NCI-H460 (cell line): Measurements from ENCODE around the genes MRPS2, TMEM250 and INPP5E.

DNA sequence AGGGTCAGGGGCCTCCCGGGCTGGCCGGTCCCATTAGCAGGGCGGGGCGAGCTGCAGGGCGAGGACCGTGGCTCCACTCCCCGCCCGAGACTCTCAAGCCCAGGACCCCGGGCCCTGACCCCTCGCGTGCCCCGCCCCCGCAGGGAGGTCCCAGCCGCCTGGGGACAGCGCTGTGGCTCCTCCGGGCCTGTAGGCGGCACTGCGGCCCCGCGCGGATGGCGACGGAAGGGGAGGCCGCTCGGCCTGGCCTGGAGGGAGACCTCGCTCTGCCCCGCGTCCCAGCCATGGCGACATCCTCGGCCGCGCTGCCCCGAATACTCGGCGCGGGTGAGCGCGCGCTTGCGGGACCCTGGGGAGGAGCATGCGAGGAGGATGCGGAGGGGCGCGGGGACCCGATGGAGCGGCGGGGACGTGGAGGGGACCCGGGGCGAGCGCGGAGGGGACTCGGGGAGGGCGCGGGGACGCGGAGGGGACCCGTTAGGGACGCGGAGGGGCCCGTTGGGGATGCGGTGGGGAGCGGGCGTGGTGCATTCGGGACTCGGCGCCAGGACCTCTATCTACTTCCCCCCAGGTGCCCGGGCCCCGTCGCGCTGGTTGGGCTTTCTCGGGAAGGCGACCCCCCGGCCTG is at the start of gene MRPS2:
Gene MRPS2 (plus strand): TSS at position 256 of the 628 bp plus-strand sequence.
RAMPAGE:
- cytosol, long total RNA: start-site peak on the plus strand centred at position 257 of the sequence, 61 bp wide, 3,604 and 150 reads in 2 replicates
- long total RNA: start-site peak on the plus strand centred at position 253 of the sequence, 58 bp wide, 1,172 and 132 reads in 2 replicates
- nucleus, long total RNA: start-site peak on the plus strand centred at position 255 of the sequence, 54 bp wide, 1,886 and 699 reads in 2 replicates

DNA sequence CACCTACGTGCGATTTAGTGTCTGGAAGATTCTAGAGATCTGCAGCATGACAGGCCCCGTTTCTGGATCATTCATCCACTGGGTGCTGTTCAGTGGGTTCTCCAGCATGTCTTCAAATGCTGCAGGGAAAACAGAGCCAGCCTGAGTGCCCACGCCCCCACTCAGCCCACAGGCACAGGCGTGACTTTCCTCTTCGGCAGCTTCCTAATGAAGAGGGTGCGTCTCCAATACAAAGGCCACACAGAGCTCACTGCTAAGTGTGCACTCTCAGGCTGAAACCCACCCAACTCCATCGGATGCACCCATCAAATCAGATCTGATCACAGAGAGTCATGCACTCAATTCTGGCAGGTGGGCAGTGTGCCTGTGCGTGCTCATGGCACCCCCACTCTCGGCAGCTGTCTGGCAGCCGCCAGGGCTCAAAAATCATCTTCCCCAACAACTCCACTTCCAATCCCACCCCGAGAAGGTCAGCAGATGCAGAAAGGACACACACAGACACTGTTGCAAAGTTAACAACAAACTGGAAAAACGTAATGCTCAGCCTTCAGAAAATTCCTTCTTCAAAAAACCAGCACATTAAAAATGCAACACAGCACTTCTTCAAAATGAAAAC is 26.2 kb upstream of the CAMSAP1 start:
RAMPAGE:
- cytosol, long total RNA: no peak
- long total RNA: no peak
- nucleus, long total RNA: no peak

DNA sequence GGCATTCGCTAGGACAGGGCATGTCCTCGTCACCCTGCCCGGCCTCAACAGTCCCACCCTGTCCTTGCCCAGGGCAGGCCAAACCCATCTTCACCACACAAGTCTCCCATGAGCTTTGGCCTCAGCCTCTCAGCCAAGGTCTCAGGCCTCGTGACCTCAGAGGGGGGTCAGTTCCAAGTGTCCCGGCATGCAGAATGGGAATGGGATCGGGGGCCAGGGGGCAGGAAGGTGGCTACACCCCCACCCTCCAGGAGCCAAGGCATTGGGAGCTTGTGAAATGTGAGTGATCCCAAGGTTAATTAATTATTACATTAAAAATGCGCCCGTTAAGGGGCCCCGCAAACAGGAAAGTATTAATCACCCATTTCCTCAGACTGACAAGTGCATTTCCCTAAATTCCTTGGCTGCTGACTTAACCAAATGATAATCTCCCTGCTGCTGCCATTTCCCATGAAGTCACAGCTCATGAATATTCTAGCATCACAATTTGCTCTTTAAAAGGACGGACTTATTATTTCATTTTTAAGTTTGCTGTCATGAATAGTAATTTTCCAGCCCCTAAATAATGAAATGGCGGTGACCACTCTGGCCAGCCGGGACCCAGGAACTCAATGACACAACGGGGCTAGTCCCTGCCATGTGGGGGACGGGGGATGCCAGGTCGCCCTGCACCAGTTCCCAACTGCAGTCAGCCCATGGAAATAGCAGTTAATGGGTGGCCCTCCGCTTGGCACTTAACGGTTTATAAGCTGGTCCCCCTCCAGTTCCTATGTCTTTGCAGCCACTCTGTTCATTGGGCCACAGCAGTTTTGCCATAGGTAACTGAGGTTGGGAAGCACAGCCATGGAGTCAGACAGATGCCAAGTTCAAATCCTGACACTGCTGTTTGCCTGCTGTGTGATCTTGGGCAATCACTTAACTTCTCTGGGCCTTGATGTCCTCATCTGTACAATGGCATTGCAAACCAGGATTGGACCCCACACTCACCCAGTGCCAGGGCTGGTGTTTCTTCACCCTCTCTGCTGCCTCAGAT is 8.2 kb upstream of the UBAC1 start:
RAMPAGE:
- cytosol, long total RNA: no peak
- long total RNA: no peak
- nucleus, long total RNA: no peak

RAMPAGE:
- cytosol, long total RNA: no peak
- long total RNA: no peak
- nucleus, long total RNA: no peak
Observed at GRCh38 chr9:135978767-135979681, 17.9 kb upstream of the UBAC1 start.

DNA sequence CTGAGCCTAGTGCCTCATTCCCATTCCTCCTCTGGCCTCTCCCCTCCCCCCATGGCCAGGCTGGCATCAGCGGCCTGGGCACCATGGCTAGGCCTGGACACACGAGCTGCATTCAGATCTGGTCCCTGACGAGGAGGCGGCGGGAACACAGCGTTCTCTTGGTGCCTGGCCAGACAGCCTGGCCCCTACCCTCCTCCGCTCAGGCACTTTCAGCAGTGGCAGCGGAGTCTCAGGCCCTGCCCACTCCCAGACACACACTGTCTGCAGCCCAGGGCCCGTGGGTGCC is 19.7 kb upstream of the UBAC1 start:
RAMPAGE:
- cytosol, long total RNA: no peak
- long total RNA: no peak
- nucleus, long total RNA: no peak

DNA sequence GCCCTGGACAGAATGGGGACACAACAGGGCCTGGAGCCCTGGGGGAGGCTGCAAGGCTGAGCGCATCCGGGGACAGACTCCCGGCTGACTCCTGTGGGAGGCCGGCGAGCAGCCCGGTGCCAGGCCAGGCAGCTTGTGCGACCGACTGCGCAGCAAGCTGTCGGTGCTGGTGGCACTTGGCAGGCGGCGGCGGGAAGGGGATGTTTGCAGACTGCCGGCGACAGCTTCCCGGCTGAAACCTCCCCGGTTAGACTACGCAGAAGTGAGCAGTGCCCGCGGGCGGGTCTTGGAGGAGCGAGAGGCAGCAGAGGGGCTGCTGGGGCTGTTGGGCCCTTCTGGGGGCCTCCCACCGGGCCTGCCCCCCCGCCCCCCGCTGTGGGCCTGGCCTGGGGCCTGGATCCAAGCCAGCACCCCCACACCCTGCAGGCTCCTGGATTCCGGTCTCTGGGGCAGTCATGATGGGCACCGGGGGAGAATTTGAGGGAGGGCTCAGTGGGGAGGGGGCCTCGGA is 28.8 kb upstream of the UBAC1 start:
RAMPAGE:
- cytosol, long total RNA: no peak
- long total RNA: no peak
- nucleus, long total RNA: no peak

DNA sequence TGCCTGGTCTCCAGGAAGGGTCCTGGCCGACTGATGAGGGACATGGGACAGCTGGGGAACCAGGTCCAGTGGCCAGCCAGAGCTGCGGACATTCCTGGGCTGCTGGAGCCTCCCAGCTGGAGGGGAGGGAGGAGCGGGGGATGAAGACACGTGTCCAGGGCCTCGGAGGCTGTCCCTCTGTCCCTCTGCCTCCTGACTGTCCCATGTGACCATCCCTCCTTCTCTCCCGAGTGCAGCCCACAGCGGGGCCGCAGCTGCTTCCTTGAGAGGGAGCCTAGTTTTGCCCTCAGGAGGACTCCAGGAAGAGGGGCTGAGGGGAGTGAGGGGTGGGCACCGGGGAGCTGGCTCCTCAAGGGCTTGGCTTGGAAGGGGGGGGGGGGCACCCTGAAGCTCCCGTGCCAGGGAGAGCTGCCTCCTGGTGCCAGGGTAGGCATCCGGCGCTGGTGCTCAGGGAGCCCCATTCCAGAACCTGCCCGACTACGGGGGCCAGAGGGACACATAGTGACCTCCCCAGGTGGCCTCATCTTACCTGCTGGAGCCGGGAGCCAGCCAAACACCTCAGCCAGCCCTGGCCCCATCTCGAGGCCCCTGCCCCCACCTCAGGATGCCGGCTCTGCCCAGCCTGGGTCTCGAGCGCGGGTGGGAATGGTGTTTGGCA is 41.9 kb upstream of the UBAC1 start:
RAMPAGE:
- cytosol, long total RNA: no peak
- long total RNA: no peak
- nucleus, long total RNA: no peak

GRCh38 chr9:136052961-136053451 is 42.1 kb downstream of the NACC2 start:
RAMPAGE:
- cytosol, long total RNA: no peak
- long total RNA: no peak
- nucleus, long total RNA: no peak

RAMPAGE:
- cytosol, long total RNA: no peak
- long total RNA: no peak
- nucleus, long total RNA: no peak
Observed at GRCh38 chr9:136075690-136076556, 19.2 kb downstream of the NACC2 start.

DNA sequence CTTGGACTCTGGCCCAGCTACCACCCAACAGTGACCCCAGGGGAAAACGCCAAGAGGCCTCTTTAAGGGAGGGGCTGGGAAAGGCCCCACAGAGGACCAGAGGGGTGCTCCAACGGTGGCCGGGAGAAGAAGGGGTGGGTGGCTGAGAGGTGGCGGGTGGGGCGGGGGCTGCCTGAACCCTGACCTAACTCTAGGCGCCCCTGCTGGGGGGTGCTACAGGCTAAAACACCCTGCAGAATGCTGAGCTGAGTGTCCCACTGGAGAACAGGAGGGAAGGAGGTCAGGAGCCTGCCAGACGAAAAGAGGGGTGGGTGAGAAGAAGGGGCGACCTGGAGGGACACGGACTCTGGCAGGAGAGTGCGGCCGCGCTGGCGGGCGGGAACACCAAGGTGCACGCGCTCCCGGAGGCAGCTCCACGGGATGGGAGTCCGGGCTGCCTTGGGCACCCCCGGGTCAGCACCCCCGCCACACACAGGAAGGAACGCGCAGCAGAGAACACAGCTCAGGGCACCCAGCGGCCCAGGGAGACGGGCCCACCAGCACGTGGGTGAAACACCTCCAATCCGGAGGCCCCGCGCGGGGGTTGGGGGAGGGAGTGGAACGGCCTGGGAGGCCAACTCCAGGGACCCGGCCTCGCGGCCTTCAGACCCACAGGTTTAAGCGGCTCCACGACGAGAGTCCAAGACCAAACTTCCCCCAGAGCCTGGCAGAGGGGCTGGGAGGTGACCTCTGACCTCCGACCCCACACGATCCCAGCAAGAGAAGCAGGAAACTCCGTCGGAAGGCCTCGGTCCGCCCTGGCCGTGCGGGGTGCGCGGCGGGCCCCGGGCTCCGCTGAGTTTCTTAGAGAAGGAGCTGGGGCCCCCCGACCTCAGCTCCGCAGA is 1.2 kb downstream of the NACC2 start:
RAMPAGE:
- cytosol, long total RNA: no peak
- long total RNA: no peak
- nucleus, long total RNA: no peak

GRCh38 chr9:136114446-136115301 is 4.0 kb downstream of the TMEM250 start:
RAMPAGE:
- cytosol, long total RNA: no peak
- long total RNA: no peak
- nucleus, long total RNA: no peak

GRCh38 chr9:136118744-136119129 is at the start of gene TMEM250:
Gene TMEM250, minus strand, starts transcription at chr9:136118875.
RAMPAGE:
- cytosol, long total RNA: no peak
- long total RNA: no peak
- nucleus, long total RNA: no peak

RAMPAGE:
- cytosol, long total RNA: no peak
- long total RNA: no peak
- nucleus, long total RNA: no peak
Observed at GRCh38 chr9:136244310-136245019, 1.1 kb downstream of the QSOX2 start.

DNA sequence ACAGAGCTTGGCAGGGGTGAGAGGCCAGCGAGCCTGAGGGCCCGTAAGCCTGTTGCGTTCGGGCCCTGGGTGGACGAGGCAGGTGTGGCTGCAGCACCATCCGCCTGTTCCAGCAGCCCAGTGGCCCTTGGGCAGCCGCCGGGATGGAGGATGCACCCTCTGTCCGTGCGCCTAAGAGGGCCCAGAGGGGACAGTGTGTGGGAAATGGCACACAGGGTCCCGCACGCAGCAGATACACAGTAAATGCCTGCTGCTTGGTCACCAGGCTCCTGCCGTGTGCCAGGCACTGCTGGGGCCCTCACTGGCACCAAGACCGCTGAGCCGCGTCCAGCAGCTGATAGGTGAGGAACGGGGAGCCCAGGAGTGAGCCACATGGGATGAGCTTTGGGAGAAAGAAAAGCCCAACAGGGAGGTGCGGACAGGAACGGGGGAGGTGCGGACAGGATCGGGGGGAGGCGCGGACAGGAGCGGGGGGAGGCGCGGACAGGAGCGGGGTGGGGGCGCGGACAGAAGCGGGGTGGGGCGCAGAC is 16.4 kb downstream of the GPSM1 start:
RAMPAGE:
- cytosol, long total RNA: no peak
- long total RNA: no peak
- nucleus, long total RNA: no peak

DNA sequence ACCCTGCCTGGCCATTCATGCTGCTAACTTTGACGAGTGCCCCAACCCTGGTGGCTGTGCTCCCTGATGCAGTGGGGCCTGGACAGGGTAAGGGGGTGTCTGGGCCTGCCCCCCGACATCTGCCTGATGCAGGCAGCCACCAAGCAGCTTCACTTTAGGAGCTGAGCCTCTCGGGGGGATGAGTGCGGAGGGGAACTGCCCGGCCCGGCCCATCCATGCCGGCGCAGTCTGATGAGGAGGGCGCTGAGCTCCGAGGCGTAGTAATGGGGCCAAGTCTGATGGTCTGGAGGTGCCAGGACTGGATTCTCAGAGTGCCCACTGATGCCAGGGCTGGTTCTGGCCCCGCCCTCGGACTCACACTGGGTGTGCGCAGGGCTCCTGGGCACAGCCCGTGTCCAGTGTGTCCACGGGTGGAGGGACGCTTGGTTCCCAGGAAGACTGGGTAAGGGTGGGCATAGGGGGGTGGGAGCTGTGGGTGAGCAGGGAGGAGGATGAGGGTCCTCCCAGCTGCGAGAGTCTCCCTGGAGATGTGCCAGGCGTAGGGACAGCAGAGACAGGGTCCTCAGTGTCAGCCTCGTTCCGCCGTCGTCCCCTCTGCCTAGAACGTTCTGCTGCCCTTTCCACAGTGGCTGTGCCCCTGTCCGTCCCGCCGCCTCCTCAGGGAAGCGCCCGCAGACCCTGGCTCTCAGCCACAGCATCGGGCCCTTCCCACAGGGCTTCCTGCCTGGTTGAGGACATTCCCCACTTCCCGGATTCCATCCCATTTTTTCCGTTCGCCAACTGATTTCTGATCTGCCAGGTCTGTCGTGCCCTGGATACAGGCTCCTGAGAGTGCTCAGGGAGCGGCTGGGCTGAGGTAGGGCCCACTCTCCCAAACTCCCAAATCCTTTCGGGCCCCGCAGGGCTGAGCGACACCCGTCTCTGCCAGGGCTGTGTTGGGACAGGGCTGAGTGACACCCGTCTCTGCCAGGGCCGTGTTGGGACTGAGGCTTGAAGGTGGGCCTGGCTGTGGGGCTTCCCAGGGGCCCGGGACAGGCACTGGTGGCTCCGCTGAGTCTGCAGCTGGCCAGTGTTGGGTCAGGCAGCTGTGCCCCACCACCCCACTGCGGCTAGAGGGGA is 16.2 kb downstream of the DNLZ start:
RAMPAGE:
- cytosol, long total RNA: no peak
- long total RNA: no peak
- nucleus, long total RNA: no peak

DNA sequence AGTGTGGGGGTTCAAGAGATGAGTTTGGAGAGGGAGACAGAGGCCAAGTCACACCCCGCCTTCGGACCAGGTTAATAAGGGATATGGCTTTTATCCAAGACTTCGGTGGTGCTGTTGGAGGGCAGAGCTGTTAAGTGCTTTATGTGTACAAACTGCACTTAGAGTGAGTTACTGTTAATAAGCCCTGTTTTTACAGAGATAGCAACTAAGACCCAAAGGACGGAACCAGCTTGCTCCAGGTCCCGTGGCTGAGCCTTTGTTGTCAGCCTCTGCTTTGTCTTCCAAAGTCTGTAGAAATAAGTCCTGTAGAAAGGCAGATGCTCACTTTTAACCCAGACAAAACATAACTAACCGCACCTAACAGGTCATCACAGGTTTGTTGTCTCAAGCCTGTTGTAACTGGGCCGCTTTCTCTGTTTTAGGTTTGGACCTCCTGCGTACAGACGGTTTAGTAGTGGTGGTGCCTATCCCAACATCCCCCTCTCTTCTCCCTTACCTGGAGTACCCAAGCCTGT is 1.2 kb downstream of the PMPCA start:
RAMPAGE:
- cytosol, long total RNA: no peak
- long total RNA: no peak
- nucleus, long total RNA: no peak

RAMPAGE:
- cytosol, long total RNA: no peak
- long total RNA: no peak
- nucleus, long total RNA: no peak
Observed at GRCh38 chr9:136438090-136439439, 1.1 kb downstream of the INPP5E start.

GRCh38 chr9:136439440-136440465 is at the start of gene INPP5E:
Gene INPP5E, minus strand, starts transcription at chr9:136439845.
RAMPAGE:
- cytosol, long total RNA: no peak
- long total RNA: no peak
- nucleus, long total RNA: no peak

DNA sequence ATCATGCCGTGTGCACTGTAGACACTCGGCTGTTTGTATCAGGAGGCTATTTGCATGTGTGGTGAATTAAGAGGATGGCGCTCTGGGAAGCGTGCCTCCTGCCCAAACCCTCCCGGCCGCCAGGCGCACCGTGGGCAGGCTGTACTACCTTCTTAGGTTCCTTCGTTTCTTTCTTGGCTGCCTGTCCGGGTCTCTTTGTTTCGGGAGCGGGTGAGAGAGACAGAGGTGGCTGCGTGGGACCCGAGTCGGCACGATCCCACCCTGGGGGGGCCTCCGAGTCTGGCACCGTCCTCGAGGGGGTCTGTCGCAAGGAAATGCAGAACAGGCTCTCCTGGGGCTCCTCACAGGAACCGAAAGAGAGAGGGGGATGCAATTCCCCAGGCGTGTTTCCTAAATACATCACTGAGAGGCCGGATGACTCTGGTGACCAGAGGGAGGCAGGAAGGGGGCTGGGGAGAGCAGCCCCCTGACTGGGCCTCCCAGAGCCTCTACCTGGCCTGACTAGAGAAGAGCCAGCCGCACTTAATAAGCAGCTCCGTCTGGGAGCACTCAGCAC is 11.5 kb upstream of the INPP5E start:
RAMPAGE:
- cytosol, long total RNA: no peak
- long total RNA: no peak
- nucleus, long total RNA: no peak

GRCh38 chr9:136475587-136476395 is 7.0 kb downstream of the SEC16A start:
RAMPAGE:
- cytosol, long total RNA: no peak
- long total RNA: no peak
- nucleus, long total RNA: no peak